Right ventricle myocardium (tissue), 1 donor: ENCODE data around the gene MFSD6L.

GRCh38 chr17:8154966-8155919, 3.0 kb upstream of the PER1 start:
- PRO-cap, 2 experiments = no peak in any of the 2 experiments

GRCh38 chr17:8186960-8188304, 2.5 kb downstream of the BORCS6 start:
- PRO-cap, 2 experiments = peak in 2 of 2 experiments; most common plus-strand start chr17:8187591 (in 2); most common minus-strand start chr17:8187602 (in 2)

DNA sequence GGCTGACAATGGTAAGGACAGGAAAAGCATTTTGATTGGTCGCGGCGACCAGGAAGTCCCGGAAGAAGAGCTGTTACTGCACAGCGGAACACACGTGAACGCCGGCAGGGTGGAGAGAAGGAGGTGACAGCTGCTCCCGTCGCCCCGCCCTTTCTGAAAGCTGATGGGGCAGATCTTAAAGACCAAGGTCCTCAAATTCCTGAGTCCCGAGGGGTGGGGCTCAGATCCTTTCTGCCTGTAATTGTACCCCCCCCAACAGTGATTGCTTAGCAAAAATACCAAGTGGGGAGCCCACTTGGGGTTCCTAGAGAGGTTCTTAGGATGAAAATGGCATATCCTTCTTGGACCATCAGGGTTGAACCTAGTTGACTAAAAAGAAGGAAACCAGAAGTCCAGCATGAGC, 263 bp upstream of the BORCS6 start:
- PRO-cap, 2 experiments = peak in 2 of 2 experiments; most common plus-strand start position 156 of the sequence (in 1)

DNA sequence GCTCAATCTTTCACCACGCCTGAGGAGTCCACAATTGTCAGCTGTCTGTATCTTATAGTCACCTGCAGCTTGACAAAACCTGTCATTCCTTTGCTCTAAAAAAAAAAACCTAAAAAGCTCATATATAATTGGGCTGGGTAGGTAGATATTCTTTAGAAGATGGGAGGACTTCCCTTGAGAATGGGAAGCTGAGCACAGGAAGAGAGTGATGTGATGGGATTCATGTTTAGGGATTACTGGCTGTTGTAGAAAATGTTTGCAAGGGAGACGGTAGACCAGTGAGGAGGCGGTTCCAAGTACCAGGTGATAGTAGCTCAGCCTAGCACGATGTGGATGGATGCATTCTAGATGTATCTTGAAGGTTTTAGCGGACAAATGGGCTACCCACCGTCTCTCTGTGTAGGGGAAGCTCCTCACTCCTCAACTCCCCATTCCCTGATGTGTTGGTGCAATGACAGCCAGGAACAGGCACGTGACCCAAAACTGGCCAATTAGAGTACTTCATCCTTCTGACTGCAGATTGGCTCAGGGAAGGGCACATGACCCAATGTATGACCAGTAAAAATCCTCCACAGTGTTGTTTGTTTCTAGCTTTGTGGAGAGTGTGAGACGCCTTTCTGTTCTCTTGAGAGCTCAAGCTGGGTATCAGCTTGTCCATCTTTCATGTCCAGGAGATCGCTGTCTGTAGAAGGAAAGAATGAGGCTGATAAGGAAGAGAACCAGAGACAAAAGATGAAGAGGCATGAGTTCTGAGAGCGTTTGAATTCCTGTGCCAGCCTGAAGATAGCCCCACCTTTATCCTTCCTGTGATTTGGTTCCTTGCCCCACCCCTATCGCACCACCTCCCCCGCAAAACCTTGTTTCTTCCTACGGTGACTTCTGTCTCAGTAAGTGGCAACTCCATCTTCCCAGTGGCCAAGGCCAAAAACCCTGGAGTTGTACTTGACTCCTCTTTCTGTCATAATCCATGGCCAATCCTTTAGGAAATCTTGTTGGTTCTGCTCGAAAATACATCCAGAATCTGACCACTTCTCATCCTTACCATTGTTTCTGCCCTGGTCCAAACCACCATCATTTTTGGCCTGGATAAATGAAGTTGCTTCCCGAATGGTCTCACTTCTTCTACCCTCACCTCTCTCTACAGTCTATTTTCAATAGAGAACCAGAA, 2.2 kb upstream of the BORCS6 start:
- PRO-cap, 2 experiments = peak in 2 of 2 experiments; most common plus-strand start position 590 of the sequence (in 1); most common minus-strand start position 440 of the sequence (in 2)

DNA sequence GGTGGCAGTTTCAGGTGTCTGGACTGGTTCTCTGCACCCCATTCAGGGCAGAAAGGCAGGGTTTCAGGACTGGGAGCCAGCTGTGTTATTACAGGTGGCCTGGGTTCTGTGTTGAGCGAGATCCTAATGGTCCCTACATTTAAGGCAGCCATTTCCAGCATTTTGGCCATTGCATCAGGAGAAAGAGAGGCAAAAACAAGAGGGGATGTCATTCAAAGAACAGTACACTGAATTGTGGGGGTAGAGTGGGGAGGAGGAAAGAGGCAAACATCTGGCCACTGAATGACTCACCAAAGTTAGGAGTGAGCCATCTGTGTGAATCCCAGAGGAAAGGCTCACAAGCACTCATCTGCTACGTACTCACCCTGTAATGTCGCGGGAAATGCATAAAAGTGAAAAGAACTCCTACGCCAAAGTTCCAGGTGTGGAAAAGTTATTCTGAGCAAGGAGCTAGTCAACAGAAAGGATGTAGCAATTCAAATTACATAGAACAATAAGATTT, 16.8 kb downstream of the KRBA2 start:
- PRO-cap, 2 experiments = no peak in any of the 2 experiments

GRCh38 chr17:8412851-8413371, 15.3 kb upstream of the RNF222 start:
- PRO-cap, 2 experiments = no peak in any of the 2 experiments

DNA sequence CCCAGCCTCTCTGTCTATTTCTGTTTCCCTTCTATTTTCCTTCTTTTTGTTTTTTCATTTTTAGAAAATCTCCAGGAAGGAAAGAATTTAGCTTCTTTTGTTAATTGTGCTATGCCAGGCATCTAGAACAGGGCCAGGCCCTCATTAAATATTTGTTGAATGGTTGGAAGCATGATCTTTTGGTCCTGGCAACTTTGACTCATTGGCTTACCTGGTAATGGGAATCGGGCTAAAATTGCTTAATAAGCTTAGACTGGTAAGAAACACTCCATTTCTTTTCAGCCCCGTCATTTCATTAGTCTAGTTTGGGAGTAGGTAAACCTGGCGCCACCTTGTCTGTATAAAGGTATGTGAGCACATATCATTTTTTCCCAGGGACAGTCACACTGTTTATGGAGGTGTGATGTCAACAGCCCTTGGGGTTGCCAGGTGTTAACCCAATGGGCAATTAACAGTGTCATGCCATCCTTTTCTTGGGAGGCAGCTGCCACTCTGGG, 9.6 kb upstream of the NDEL1 start:
- PRO-cap, 2 experiments = no peak in any of the 2 experiments

DNA sequence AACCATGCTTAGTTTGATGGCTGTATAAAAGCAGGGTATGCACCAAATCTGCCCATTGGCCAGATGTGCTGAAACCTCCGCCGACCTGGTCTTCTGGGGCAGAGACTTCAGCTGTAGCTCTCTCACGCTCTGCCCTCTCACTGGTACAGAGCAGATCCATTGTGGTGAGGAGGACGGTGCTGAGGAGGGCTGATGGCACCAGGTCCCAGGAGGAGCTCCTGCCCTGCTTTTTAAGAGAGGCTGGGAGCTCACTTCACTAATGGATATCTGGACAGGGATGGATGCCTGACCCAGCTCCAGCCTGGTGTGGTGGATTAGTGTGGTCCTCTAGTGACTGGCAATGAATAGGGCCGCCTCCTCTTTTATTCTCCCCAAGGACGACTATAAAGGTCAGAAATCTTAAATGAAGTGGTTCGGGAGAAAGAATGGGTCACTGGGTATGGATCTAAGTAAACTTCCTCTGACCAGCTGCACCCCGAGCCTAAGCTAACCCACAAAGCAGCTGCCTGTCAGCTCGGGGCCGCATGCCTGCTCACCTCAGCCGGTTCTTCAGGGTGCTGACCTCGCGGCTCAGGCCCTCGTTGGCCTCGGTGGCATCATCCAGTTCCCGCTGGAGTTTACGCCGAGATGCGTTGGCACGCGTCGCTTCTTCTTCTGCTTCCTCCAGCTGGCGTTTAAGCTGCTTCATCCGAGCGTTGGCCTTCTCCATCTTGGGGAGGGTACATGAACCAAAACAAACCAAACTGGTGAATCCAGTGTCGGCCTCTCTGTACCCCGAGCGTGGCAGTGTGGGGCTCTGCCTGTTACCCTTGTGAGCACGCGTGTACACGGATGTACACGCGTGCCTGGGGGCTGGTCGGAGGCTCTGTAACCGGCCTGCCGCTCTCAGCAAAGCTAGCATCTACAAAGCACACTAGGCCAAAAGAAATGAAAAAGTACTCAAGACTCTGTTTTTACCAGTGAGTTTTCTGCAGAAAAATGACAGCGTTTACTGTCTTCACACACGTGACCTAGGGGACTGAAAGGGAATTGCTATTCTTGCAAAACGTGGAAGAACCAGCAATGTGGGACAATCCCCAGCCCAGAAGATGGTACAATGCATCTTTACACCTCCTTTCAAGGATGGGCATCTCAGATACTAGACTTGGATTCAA, 41.0 kb downstream of the NDEL1 start:
- PRO-cap, 2 experiments = no peak in any of the 2 experiments

DNA sequence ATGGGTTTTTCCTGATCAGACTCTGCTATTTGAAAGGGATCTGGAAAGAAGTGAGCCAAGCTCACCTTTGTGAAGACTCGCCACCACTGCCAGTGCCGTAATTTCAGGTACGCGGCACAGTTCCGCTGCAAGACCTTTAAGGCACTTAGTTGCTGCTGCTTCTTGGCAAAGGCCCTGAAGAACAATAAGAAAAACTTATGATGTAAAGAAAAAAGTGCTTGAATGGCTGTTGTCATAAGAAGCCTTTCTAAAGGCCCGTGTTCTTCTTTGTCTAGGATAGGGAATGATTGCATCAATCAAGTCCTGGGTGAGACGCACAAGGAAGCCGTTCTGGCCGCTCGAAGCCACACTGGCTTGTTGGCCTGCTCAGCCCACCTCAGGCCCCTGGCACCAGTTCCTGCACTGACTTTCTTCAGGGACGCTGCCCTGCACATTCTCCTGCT, 78.1 kb downstream of the NDEL1 start:
- PRO-cap, 2 experiments = no peak in any of the 2 experiments

DNA sequence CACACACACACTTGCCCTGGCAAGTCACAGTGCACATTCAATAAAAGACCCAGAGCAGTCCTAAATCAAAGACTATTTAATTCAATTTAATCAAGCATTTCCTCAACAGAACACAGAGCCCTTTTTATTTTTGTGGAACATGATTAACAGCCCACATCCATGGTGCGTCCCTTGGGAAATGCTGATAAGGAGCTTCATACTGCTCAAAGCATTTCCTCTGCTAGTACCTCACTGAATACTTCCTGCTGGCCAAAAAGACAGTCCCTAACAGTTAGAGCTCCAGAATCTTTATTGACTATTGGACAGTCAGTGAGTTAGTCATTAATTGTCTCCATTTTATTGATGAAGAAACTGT, 43.1 kb upstream of the MYH10 start:
- PRO-cap, 2 experiments = peak in 1 of 2 experiments; most common plus-strand start position 234 of the sequence (in 1)

- PRO-cap, 2 experiments = no peak in any of the 2 experiments
Measured at GRCh38 chr17:8798737-8799931, at the start of gene MFSD6L. Gene MFSD6L, minus strand, starts transcription at chr17:8799365.

DNA sequence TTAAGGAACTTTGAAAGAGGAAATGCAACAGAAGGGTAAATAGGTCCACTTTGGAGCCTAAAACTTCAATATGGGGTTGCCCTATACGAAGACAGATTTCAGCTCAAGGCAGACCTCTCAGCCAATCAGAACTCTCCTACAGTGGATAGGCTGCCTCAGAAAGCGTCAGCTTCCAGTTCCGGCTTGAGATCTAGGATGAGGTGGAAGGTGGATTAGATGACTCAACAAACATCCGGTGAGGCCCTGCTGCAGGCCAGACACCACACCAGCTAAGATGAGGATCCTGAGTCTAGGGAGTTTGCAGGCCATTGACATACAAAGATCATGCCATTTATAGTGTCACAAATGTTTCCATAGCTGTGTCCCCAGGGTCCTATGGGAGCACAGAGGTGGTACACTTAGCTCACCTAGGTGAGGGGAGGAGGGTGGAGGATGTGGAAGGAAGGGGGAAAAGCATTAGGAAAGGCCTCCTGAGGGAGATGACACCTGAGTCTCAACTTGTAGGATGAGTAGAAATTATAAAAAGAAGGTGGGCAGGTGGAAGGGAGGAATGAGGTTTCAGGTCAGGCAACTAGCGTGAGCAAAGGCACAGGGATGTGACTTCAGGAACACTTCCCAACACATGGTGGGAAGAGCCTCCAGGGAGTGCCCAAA, 8.0 kb upstream of the MFSD6L start:
- PRO-cap, 2 experiments = no peak in any of the 2 experiments

- PRO-cap, 2 experiments = no peak in any of the 2 experiments
Measured at GRCh38 chr17:8889274-8889629, 21.8 kb upstream of the PIK3R6 start.

- PRO-cap, 2 experiments = no peak in any of the 2 experiments
Measured at GRCh38 chr17:8909834-8910310, 42.4 kb upstream of the PIK3R6 start.

GRCh38 chr17:8922241-8923010, 43.1 kb downstream of the PIK3R5 start:
- PRO-cap, 2 experiments = no peak in any of the 2 experiments

DNA sequence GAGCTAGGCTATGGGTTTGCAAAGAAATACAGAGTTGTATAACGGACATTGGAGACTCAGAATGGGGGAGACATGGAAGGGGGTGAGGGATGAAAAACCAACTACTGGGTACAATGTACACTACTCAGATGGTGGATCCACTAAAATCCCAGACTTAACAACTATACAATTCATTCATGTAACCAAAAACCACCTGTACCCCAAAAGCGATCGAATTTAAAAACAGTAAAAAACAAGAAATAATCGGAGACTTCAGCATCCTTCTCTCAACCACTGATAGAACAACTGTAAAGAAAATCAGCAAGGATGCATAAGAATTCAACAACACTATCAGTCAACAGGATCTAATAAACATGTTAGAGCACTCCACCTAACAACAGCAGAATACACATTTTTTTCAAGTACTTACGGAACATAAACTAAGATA, 35.7 kb downstream of the PIK3R5 start:
- PRO-cap, 2 experiments = no peak in any of the 2 experiments

GRCh38 chr17:9002778-9003446, 18.4 kb upstream of the NTN1 start:
- PRO-cap, 2 experiments = no peak in any of the 2 experiments

DNA sequence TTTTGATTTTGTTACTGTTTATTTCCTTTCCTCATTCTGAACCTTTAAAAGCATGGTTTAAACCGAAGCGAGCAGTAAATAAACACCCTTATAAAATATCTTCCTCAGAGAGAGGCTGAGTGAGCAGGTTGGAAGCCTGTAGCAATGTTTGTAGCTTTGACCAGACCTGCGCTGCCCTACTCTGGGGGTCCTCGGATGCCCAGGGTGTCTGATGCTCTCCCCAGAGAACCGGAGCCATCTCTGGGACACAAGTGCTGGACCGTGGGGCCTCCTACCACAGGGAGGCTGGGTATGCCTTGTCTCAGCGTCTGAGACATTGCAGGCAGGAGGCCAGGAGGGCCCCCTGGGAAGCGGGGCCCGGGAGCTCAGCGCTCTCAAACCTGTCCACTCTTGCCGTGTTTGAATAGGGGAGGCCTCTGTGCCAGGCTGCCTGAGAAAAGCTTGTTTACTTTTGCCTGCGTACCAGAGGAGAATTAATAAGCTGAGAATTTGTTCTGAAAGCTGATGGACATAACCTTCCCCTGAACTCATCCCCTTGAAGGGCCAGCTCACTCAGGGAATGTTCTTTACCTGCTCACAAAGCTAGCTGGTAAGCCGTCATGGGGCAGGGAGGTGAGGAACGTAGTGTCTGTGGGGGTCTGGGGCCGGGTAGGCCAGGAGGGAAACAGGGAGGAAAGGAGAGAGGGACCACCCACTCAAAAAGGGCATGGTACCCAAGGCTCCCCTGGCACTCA, 163.8 kb downstream of the NTN1 start:
- PRO-cap, 2 experiments = no peak in any of the 2 experiments

- PRO-cap, 2 experiments = no peak in any of the 2 experiments
Measured at GRCh38 chr17:9217560-9218227, 196.4 kb downstream of the NTN1 start.

DNA sequence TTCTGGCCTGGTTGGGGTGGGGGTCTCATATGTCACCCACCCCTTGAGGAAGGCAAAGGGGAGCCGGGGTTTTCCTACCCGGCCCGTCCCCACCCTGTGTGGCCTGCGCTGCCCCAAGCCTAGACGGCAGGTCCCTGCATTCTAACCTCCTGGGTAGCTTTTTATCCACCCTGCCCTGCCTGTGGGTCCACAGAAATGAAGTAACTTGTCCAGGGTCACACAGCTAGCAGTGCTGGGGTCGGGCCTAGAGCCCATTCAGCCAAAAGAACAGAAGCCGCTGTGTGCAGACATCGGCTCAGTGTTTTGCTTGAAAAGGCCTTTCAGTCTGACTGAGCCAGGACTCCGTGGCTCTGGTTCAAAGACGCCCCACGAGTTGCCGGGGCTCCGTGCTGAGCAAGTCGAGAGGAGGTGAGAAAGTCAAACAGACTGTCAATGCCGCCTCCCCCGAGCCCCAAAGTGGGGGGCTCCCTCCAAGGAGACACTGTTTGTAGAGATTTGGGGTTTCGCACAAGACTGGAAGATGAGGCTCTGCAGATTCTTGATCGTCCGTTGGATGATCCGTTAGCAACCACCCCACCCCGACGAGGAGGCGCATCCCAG, 226.1 kb downstream of the NTN1 start:
- PRO-cap, 2 experiments = no peak in any of the 2 experiments